Subcutaneous preadipocyte (primary cell): ENCODE data around the gene MRPL14.

DNA sequence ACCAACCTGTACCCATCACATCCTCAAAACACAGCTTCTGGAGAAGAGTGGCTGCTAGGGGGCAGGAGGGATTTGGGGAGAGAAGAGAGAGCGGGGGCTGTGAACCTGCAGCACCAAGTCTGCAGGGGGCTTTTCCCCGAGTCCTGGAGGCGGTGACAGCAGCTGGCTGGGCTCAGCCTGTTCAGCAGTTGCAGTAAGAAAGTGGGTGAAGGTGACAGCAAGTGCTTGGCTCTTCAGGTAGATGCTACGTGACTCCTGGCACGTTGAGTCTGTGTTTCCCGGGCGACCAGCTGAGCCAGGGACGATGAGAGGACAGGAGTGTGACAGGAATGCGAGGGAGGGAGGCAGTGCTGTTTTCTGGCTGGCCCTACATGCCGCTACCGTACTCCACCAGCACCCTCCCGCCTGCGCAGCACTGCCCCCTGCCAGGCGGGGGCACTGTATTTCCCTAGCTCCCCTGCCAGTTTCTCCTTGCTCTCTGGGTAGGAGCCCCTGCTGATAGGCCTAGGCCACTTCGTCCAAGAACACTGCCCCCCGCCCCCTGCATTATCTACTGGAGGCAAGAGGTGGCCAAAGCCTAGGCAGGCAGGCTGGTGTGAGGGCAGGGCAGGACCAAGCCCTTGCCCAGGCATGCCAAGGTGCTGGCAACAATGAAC lies 19.4 kb downstream of the MRPS18A start:
- CAGE, long polyA plus RNA: no peak

GRCh38 chr6:43677667-43678341 lies 9.8 kb downstream of the MRPS18A start:
- CAGE, long polyA plus RNA: no peak

DNA sequence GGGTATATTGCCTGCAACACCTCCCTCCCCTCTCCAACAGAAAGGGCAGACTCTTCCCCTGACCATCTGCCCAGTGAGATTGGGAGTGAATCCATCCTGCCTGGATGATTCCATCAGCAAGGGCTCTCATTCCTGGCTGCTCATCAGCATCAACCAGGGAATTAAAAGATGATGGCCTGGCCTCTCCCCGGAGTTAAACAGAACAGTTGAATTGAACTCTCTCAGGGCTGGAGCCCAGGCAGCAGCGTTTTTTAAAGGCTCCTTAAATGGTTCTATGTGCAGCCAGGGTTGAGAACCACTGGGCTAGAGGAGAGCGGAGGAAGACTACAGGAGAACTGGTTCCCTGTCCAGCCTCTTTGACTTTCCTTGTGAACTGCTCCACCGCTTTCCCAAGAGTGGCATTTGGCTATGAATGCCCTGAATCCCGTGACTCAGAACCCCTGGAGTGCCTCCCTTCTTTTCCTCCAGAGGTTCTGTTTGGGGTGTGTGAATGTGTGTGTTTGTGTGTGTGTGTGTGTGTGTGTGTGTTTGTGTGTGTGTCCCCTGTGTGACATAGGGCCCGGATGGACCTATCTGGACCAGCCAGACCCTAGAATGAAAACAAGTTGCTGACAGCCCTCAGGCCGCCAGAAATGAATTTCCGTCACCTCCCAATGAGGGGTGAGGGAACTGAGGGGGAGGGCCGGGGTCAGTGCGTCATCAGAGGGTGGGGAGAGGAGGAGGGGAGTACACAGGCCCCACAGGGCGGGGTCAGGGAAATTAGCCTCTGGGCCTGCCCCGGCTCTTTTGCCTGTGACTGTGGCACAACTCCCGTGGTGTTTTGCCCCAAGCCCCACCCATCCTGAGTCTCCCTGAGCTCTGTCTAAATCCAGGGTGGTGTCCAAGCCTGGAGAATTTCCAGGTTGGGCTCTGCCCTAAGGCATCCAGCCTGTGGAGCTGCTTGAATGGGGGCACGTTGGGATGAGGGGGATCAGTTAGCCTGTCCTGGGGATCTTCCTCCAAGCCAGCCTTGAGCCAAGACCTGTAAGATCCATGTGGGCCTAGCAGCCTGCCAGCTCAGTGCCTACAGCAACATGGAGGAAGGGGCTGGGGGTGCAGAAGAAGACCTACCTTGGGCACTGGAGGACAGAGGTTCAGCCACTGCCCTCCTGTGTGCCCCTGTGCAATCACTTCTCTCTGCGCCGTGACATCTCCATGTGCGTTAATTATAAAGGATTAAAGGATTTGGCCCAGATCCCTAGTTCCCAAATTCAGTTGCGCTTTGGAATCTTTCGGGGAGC lies 15.1 kb upstream of the MRPS18A start:
- CAGE, long polyA plus RNA: no peak

DNA sequence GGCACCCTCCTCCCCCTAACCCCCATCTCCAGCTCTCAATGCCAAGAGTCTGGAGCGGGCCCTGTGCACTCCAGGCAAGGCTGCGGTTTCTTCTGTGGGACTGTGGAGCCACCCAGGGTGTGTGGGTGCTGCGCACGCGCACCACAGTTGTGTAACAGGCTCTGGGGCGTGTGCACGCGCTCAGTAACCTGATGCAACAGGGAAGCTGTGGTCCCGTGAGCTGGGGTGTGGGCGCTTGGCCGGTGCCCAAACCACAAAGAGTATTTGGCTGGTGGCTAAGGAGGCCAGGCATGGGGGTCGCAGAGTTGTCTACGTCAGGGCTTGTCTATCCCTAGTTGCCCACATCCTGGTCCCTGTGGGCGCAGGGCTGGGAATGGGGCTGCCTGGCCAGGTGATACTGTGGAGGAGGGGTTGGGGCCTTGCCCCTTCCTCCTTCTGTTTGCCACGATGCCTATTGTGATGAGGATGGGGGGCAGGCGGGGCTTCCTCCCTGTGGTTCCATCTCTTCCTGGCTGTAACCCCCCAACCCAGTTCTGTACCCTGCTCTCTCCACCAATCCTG lies 37.6 kb upstream of the MRPS18A start:
- CAGE, long polyA plus RNA: no peak

GRCh38 chr6:43769067-43769571 lies 892 bp upstream of the VEGFA start:
- CAGE, long polyA plus RNA: no peak

DNA sequence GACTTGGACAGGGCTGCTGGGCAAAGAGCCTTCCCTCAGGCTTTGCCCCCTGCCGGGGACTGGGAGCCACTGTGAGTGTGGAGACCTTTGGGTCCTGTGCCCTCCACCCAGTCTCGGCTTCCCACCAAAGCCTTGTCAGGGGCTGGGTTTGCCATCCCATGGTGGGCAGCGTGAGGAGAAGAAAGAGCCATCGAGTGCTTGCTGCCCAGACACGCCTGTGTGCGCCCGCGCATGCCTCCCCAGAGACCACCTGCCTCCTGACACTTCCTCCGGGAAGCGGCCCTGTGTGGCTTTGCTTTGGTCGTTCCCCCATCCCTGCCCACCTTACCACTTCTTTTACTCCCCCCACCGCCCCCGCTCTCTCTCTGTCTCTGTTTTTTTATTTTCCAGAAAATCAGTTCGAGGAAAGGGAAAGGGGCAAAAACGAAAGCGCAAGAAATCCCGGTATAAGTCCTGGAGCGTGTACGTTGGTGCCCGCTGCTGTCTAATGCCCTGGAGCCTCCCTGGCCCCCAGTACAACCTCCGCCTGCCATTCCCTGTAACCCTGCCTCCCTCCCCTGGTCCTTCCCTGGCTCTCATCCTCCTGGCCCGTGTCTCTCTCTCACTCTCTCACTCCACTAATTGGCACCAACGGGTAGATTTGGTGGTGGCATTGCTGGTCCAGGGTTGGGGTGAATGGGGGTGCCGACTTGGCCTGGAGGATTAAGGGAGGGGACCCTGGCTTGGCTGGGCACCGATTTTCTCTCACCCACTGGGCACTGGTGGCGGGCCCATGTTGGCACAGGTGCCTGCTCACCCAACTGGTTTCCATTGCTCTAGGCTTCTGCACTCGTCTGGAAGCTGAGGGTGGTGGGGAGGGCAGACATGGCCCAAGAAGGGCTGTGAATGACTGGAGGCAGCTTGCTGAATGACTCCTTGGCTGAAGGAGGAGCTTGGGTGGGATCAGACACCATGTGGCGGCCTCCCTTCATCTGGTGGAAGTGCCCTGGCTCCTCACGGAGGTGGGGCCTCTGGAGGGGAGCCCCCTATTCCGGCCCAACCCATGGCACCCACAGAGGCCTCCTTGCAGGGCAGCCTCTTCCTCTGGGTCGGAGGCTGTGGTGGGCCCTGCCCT lies 10.7 kb downstream of the VEGFA start:
- CAGE, long polyA plus RNA: no peak

- CAGE, long polyA plus RNA: no peak
Measured at GRCh38 chr6:43785562-43785875, 15.5 kb downstream of the VEGFA start.

GRCh38 chr6:43786434-43787316 lies 16.7 kb downstream of the VEGFA start:
- CAGE, long polyA plus RNA: no peak

GRCh38 chr6:43789547-43790423 lies 19.8 kb downstream of the VEGFA start:
- CAGE, long polyA plus RNA: no peak

DNA sequence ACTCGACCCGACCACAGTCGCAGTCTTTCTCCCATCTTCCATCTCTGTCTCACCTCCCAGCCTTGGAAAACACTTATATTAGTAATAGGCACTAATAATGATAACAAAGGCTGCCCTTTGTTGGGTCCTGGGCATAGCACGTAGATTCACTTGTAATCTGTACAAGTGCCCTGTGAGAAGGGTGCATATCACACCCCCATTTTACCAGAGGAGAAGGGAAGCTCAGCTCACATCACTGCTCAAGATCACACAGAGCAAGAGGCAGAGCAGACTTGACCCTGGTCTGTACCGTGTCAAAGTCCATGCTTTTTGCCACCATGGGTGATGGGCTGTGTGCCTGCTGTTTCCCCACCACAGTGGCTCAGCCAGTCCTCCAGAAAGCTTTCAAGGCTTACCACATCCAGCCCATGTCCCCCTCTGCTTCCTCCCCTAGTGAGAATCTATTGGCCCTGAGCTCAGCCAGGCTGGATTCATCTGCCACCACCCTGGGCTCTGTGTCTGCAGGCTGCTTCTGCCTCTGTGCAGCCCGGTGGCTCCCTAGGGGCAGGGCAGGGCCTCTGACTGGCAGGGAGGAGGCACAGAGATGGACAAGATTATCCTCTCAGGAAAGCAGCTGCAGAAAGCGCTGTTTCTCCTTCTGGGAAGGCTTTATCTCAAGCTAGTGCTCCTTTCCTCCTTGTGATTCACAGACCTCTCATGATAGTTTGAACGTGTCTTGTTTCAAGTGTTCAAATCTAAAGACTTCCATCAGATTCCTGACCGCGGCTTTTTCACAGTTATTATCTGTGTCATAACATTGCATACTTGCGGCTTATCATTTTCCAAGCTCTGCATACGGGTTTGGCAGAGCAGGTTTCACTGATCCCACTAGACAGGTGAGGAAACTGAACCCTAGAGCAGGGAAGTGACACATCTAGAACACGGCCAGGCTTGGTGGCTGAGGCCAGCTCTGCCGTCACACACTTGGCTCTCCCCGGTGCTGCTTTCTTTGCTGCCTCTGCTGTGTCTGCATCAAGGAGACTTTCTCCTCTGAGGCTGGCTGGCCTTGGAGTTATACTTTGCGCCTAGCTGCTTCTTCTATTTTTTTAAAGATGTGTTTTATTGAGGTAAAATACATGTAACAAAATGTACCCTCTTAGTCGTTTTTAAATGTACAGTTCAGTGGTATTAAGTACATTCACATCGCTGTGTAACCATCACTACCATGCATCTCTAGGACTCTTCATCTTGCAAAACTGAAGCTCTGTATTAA lies 37.5 kb downstream of the VEGFA start:
- CAGE, long polyA plus RNA: no peak

GRCh38 chr6:43909596-43910221 lies 139.7 kb downstream of the VEGFA start:
- CAGE, long polyA plus RNA: no peak

DNA sequence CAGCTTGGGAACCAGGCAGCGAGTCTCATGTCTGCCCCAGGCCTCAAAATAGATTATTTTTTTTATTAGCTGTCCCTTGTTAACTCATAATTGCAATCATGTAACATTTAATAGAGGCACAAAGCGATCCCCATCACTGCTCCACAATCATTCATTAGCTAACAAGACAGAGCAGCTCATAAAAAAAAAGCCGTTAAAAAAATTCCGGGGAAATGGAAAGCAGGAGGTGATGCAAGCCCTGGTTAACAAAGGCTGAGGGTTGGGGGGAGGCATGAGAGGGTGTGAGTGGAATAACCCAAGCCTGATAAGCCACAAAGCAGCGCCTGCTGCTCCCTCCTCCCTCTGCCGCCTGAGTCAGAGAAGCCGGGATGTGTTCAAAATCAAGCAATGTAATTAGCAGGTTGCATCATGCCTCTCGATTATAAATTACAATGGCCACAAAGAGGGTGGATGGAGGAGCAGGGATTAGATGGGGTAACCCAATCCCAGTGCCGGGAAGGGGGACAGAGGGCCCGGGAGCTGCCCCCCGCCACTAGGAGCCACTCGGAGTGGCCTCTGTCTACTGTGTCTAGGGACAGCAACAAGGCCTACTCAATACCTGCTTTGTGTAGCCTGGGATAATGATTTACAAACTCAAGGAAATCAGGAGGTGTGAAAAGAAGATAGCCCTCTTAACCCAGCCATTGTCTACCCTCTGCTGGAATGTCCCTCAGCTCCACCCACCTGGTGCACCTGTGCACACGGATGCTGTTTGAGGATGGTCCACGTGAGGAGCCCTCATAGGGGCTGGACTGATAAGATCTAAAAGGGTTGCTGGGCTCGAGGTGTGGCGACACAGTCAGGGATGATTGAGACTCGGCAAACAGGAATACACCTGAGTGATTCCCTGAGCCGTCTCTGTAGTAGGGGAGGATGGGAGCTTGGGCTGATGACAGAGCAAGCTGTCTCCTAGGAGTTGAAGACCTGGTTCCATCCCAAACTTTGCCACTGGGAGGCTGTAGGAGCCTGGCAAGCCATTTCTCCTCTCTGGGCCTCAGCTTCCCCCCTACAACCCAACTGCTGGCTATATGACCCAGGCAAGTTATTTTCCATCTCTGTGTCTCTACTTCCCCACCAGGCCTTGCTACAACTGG lies 156.9 kb downstream of the VEGFA start:
- CAGE, long polyA plus RNA: no peak

GRCh38 chr6:43977302-43978023 lies 149.8 kb downstream of the MRPL14 start:
- CAGE, long polyA plus RNA: no peak

DNA sequence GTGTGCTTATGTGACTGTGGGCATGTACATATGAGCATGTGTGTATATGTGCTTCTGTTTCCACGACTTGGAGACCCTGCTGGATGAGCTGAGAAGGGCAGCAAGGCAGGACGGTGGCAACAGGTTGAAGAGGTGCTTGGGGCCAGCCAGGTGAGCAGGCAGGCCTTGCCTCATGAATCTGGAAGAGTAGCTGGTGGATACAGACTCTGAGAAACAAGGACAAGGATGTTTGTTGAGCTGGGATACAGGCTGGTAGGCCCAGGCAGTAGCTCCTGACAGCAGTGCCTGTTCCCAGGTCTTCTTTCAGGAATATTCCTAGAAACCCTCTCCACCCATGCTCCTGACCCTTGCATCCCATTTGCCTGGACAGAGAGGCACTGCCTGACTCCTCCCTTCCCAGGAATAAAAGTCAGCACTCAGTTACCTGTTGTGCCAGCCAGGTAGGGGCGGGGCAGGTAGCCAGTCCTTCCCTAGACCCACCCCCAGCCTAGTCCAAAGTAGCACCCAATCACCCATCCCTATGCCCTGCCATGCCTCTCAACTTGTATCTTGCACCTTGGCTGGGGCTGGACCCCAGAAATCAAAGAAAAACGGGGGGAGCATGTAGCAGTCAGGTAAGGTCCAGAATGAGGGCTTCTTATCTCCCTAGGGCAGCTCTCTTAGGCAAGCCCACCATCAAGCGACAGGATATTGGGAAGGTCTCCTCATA lies 130.0 kb downstream of the MRPL14 start:
- CAGE, long polyA plus RNA: no peak

- CAGE, long polyA plus RNA: no peak
Measured at GRCh38 chr6:44001752-44002356, 125.4 kb downstream of the MRPL14 start.

- CAGE, long polyA plus RNA: no peak
Measured at GRCh38 chr6:44087475-44087696, 39.9 kb downstream of the MRPL14 start.

DNA sequence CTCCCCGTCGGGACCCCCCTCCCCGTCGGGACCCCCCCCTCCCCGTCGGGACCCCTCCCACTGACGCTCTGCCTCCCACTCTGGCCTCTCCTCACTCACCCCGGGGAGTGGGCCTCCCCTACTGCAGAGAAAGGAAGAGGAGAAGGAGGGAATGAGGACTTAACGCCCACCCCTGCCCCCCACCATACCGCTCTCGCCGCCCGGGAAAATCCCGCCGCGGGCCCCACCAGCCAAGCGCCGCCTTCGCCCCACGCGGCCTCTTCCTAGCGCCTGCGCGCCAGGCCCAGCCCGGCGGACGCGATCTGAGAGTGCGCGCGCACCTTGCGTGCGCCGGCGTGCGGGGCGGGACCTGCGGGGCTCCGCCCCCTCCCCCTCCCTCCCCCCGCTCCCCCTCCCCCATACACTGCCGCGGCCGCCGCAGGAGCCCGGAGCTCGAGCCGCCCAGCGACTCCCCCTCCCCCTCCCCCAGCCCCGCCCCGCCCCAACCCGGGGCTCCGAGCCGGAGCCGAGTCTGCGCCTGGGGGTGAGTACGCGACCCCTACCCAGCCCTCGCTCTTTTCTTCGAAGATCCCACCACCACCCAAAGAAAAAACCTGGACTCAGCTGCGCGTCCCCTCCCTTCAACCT lies at the start of gene MRPL14:
TSS of gene MRPL14 (minus strand) at position 297 of the 627 bp plus-strand sequence.
- CAGE, long polyA plus RNA: start-site peak on the minus strand centred at position 241 of the sequence, 50 bp wide, 401 and 95 reads in 2 replicates

DNA sequence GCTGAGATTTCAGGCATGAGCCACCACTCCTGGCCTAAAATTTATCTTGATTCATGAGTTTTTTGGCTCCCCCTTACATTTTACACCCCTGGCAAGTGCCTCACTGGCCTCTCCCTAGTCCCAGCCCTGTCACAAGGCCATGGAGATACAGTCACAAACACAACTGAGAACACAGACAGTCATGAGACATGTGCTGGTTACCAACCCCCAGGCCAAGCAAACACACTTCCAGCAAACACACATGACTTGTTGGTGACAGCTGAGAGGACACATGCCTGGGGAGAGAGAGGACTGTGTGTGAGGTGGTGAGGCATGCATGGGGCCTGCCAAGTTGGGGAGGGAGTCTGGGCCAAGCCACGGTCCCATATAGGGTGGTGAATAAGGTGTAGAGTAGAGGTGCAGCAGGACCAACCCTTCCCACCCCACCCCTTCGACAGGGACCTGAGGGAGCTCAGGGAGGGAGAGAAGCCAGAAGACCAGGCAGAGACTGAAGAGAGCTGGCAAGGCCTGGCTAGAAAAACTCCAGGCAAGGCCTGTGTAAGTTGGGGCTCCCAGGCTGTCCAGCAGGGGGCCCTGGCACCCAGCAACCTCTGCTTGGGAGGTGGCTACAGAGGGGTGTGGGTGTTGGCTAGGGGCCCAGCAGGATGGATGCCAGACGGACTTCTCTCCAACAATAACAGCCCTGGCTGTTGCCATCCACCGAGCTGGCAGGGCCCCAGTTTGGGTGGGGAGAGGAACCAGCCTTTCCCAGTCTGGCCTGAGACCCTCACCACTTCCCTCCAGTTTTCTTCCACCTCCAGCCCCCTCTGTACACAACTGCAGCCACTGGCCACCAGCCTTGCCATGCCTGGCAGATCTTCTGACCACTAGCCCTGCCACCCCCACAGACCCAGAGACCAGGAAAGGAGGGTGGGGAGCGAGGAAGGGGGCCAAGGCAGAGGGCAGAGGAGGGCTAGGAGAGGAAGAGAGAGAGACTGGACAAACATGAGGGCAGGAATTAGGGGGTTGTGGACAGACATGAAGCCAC lies 1.9 kb upstream of the SLC29A1 start:
- CAGE, long polyA plus RNA: no peak

GRCh38 chr6:44237853-44238549 lies 8.9 kb upstream of the HSP90AB1 start:
- CAGE, long polyA plus RNA: no peak

GRCh38 chr6:44248317-44248469 lies 1.3 kb downstream of the HSP90AB1 start:
- CAGE, long polyA plus RNA: no peak